Mucosa of descending colon (tissue), 1 donor: ENCODE measurements around a stretch of chr6.

GRCh38 chr6:162056389-162056748 is 671.2 kb downstream of the PRKN start:
- PRO-cap, result no peak

- PRO-cap, result bidirectional peak, plus-strand start at chr6:163349547, minus-strand start at chr6:163349341
Measured at GRCh38 chr6:163349115-163349800, 65.3 kb upstream of the QKI start.

DNA sequence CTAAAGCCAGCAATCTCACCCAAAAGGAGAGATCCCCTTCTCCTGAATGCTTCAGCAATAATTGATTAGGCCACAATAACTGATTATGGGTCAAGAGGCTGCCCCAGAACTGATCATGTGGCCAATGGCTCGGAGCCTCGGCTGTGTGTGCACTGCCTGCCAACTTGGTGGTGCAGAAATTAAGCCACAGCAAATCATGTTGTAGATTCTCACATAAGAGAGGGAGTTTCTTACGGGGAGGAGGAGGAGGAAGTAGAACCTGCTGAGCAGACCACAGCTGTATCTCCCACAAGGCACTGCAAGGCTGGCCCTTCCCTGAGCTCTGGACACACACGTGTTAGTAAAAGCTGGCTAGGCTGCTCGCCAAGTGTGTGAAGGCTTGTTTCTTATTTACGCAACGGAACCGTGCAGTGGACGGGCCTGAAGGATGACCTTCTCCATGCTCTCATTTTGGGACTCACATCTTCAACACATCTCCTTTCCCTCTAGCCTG is 15.8 kb upstream of the QKI start:
- PRO-cap, result no peak

DNA sequence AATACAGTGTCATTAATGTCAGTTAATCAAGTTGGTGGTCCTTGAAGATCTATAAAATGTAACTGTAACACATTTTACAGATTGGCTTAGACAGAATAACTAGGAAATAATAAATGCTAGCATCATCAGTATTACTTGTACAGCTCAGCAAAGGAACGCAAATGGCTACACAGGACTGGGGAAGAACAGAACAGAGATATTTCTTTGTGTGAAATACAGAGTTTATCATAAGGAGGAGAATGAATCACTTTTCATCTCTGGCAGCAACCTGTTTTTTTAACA is 8.2 kb upstream of the QKI start:
- PRO-cap, result no peak

- PRO-cap, result no peak
Measured at GRCh38 chr6:163424770-163425609, 10.5 kb downstream of the QKI start.

GRCh38 chr6:163526436-163526768 is 111.9 kb downstream of the QKI start:
- PRO-cap, result no peak

GRCh38 chr6:163548522-163549293 is 134.2 kb downstream of the QKI start:
- PRO-cap, result no peak

DNA sequence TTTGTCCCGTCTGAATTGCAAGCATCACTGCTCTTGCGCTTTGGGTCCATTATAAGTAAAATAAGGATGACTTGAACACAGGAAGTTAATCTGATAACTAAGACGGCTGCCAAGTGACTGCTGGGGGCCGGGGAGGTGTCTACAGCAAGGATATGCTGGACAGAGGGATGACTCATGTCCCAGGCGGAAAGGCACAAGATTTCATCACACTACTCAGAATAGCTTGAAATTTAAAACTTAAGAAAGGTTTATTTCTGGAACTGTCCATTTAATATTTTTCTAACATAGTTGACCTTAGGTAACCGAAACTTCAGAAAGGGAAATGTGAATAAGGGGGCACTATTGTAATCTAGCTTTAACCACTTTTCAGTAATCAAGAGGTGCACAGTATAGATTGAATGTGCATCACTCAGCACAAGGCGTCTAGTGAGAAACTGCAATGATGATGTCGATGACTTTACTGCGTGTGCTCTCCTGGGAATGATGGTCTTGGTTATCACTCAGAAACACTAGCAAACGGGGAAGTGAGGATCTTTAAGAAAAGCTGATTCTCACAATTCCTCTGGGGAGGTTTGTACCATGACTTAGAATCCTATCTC is 171.4 kb downstream of the QKI start:
- PRO-cap, result no peak

DNA sequence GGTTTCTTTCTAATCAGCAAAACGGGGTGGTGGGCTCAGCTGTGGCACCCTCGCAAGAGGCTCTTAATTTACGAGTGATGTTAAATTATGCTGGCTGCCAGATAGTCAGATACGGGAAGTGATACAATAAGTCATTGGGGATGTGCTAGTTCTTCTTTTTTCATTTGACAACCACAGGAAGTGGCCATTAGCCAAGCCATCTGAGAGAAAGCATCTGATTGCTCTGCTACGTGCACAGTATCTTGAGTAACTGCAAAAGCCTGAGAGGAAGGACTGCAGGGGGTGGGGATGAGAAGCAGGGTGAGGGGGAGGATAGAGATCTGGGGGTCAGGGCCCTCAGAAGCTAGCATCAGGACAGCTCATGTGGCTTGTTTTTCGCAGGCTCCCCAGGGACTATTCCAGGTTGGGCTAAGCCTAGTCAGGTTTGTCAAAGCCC is 253.2 kb downstream of the QKI start:
- PRO-cap, result no peak

- PRO-cap, result no peak
Measured at GRCh38 chr6:163958129-163958416, 543.6 kb downstream of the QKI start.

DNA sequence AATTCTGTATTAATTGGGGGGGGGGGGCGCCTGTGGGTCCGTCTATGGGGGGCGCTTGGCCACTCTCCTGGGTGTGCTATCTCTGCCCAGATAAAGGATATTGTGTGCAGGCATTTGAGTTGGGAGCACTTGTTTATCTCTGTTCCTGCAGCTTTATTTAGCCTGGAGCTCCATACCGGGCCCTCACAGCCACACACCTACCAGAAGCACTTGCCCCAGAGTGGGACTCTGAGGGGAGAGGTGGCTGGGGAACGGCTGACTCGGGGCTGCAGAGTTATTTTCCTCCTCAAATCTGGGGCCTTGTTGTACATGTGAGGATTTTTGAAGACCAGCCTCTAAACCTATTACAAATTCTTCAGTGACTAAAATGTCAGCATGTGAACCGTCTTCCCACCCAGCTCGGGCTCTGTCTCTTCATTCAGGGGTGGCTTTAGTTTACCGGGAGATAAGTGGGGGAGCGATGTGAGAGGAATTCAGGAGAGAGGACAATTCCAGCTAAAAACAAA is 548.7 kb downstream of the QKI start:
- PRO-cap, result no peak

GRCh38 chr6:163986184-163986827 is 571.8 kb downstream of the QKI start:
- PRO-cap, result no peak

- PRO-cap, result no peak
Measured at GRCh38 chr6:165694163-165694556, 31.1 kb upstream of the PDE10A start.

GRCh38 chr6:165774811-165775367 is 111.8 kb upstream of the PDE10A start:
- PRO-cap, result no peak

DNA sequence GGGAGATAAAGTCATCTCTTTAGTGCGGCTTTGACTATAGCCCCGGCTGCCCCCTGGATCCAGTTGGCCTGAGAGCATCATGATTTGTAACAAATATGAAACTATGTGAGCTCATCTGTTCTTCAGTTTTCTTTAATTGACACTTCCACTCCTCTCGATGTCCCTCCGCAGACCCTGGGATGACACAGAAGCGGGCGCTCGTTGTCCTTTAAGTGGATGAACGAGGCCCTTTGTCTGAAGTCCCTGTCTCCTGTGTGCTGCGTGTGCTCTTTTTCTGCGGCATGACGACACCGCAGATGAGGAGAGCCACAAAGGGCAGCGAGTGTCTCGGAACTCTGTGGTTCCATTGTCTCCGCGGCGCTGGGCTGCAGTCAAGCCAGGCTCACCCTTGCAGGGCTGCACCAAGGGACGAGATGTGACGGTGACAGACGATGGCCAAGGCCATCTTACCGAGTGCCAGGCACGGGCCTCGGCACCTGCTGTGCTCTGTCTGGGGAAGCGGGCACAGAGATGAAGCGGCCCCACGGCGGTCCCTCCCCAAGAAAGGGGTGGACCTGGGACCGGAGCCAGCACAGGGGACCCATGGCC is 10.6 kb downstream of the PRR18 start:
- PRO-cap, result no peak

- PRO-cap, result no peak
Measured at GRCh38 chr6:166407132-166407485, 24.4 kb upstream of the MPC1 start.

DNA sequence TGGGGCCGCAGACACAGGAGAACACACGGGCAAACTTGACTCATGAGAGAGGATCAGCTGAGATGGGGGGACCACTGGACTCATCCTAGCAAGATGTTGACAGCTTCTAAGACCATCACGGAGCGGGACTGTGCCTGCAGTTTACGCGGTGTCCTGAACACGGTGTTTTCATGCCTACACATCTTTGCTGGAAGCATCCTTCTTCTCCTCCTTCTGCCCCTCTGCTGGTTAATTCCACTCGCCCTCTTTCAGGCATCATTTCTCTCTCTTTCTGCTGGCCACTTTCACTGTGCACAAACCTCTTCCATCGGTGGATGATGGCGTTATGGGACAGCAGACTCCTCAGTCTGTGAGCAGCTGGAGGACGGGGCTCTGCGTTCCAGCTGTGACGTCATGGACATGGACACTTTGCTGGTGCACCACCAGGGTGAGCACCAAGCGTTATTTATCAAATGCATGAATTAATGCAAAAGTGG is 82.7 kb upstream of the MPC1 start:
- PRO-cap, result no peak

- PRO-cap, result no peak
Measured at GRCh38 chr6:166475845-166476133, 93.0 kb upstream of the MPC1 start.

- PRO-cap, result no peak
Measured at GRCh38 chr6:166623225-166623809, 3.7 kb downstream of the RPS6KA2 start.

- PRO-cap, result bidirectional peak, plus-strand start at chr6:166952848, minus-strand start at chr6:166952693
Measured at GRCh38 chr6:166951876-166953145, 4.0 kb downstream of the RNASET2 start.